HCT116 (cell line): Measurements from ENCODE around the gene USP15.

DNA sequence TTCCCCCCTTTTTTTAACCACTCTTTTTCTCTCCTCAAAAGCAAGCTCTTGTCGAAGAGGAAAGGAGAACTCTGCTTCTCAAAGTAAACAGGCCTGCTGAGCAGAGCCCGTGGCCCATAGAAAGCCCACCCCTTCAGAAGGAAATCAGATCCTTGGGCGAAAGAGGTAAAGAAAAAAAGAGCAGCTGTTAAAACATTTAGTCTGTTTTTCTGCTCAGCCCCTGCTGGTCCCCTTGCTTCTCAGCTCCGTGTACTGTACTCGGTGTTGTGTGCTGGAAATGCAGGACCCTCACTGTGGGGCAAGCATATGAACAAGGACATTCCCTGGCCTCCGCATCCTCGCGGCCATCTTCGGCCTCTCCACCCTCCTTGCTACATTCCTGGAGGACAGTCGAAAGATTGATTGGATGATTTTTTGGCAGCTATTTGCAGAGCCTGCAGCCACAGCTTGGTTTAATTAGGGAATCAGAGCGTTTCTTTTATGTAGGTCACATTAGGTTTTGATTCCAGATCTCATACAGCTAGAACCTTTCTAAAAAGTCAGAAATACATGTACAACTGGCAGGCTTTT lies 164.6 kb upstream of the LRIG3 start:
- RRBS = no CpG with 5 or more reads among the region's 11 CpGs

DNA sequence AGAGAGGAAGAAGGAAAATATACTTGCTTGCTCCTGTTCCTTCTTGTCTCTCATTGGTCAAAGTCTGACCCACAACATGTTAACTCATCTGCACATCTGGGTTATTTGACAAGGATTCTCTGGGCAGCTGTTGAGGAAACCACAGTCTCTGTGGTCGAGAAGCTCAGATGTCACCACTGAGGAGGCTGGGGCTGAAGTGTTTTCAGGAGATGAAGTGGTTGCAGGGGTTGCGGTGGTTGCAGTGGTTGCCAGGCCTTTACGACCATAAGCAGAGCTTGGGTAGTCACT lies 265.0 kb upstream of the LRIG3 start:
- RRBS = no CpG with 5 or more reads among the region's 3 CpGs

DNA sequence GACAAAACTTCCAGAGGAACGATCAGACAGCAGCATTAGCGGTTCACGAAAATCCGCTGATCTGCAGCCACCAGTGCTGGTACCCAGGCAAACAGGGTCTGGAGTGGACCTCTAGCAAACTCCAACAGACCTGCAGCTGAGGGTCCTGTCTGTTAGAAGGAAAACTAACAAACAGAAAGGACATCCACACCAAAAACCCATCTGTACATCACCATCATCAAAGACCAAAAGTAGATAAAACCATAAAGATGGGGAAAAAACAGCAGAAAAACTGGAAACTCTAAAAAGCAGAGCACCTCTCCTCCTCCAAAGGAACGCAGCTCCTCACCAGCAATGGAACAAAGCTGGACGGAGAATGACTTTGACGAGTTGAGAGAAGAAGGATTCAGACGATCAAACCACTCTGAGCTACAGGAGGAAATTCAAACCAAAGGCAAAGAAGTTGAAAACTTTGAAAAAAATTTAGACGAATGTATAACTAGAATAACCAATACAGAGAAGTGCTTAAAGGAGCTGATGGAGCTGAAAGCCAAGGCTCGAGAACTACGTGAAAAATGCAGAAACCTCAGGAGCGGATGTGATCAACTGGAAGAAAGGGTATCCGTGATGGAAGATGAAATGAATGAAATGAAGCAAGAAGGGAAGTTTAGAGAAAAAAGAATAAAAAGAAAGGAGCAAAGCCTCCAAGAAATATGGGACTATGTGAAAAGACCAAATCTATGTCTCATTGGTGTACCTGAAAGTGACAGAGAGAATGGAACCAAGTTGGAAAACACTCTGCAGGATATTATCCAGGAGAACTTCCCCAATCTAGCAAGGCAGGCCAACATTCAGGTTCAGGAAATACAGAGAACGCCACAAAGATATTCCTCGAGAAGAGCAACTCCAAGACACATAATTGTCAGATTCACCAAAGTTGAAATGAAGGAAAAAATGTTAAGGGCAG lies 156.3 kb downstream of the SLC16A7 start:
- RRBS = no CpG with 5 or more reads among the region's 15 CpGs

GRCh38 chr12:62098109-62098579 lies 94.4 kb downstream of the TAFA2 start:
- RRBS = no CpG with 5 or more reads among the region's 4 CpGs

DNA sequence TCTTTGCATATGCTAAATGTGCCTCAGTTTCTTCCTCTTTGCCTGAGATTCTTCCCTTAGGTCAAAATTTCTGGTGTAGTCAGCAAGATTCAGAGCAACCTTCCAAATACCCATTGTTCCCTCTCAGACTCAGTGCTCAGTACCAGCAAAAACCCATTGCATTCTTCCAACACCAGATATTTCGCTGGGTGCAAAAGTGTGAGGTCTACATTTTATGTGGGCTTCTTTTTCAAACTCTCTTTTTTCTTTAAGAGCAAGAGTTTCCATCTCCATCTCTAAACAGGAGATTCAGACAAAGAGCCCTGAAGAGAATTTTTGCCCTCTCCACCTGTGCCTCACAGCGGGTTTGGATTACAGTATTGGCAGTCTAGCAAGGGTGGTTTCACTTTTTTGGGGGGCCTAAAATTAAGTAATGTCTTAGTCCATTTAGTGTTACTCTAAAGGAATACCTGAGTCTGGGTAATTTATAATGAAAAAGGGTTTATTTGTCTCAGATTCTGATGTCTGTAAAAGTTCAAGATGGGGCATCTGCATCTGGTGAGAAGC lies 10.6 kb upstream of the USP15 start:
- RRBS = no CpG with 5 or more reads among the region's 2 CpGs

DNA sequence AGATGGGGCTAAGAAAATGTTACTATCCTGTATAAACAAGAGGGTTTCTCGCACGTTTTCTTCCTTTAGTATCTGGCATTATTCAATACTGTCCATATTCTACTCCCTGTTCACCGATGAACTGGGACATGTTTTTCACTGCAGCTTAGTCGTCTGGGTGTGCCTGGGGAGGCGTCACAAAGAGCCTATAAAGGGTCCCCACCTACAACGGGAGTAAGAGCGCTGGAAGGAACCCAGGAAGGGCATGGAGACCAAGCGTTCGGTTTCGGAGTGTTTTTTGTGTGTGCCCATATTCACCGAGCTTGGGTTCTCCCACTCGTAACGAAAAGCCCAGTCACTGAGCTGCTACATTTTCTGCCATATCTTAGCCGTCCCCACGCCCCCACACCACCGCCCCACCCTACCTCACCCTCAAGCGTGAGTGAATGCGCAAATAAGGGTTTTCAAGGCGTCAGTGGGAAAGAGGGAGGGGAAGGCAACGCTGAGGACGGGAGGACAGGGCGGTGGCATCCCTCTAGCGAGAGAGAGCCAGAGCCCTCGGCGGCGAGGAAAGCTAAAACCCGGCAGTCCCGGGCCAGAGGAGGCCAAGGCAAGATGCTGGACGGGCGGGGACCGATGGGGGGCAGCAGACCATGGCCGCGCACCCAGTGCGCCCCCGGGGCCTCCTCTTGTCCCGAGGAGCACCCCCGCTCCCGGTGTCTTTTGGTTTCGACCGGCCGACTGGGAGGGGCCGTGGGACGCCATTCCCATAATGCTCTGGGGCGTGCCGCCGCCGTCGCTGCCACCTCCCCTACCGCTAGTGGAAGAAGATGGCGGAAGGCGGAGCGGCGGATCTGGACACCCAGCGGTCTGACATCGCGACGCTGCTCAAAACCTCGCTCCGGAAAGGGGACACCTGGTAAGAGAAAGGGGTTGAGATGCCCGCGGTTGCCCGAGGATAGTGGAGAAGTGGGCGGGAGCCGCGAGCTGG lies at the start of gene USP15:
USP15 (plus strand) TSS at position 799 of the 970 bp plus-strand sequence.
- RRBS = 6% methylated on average over 9 of the region's 65 CpGs

DNA sequence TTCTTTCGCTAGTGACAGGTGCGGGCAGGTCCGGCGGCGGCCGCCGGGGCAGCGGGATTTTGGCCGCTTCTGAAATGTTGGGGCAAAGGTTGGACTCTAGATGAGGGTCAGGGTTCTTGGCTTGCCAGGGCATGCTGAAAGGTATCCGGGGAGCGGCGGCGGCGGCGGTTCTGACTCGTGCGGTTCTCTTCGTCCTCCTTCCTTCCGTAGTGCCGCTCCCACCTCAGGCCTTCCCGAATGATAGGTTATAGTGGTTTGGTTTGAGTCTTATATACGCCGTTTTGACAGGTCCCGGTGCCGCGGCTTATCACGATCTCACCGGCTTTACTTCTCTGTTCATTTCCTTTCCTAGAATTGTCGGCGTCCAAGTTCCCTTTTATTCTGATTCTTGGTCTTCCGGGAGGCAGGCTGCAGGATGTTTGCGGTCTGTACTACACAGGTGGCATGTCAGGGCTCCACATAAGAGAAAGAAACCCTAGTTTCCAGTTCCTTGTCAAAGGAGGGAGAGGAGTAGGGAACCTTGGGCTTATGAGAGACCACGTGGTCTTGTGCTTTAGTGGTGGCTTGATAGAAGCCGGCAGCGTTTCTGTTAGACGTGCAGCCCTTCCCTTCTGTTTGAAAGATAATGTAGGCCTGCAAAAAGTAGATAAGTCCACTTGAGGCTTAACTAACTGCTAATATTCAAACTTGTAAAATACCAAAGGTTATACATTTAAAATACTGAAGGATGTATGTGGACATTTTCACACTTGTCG lies 549 bp downstream of the USP15 start:
- RRBS = 2% methylated on average over 5 of the region's 37 CpGs

- RRBS = no CpG with 5 or more reads among the region's 4 CpGs
Observed at GRCh38 chr12:62345532-62345923, 85.3 kb downstream of the USP15 start.

DNA sequence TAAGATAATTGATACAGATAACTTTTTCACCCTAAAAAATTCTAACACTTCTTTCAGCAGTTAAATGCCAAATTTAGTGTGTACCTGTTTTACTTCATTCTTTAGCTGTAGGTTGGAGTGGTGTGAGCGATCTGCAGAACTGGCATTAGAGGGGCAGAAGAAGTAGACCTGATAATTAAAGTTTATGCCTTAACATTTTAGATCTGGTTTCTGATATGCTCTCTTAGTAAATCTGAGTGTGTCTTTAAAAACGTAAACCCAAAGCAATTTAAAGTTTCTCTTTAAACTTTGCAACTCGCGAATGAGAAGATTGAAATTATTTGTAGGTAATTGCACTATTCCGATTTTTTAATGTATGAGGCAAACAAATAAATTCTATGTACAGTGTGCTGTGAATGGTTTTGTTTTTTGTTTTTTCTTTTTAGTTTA lies 137.4 kb downstream of the MON2 start:
- RRBS = no CpG with 5 or more reads among the region's 5 CpGs

- RRBS = 98% methylated on average over 7 of the region's 60 CpGs
Observed at GRCh38 chr12:62631233-62632417, 165.0 kb downstream of the MON2 start.

GRCh38 chr12:62632418-62633223 lies 166.0 kb downstream of the MON2 start:
- RRBS = no CpG with 5 or more reads among the region's 23 CpGs

DNA sequence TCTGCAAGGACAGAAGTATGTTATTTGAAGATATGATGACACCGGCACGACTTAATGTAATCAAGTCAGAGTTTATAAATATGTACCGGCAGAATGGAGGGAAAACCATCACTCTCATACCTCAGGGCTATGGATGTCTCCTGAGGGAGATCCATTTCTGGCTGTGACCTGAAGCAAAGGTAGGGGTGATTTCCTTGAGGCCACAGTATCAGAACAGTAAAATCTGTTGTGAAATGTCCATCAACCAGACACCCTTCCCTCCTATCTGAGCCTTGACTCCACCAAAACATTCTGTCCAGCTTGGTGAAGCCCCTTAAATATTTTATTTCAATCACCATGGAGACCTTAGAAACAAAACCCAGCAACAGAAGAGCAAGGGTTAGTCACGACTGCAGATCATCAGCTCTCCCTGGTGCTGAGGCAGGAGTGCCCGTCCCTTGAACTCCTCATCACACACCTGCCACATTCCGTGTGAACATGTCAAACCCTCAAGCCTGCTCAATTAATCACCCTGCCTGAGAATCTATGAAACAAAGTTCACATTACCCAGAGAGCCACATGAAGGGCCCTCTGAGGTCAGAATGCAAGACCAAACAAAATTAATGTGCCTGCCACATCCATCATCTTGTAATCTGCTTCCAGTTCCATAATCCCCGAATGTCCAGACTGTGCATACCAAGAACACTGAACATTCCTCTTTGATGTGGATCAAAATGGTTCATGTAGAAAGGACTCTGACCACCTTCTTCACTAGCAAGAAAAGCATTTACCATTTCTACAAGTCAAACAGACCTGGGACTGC lies 203.0 kb downstream of the PPM1H start:
- RRBS = 100% methylated on average over 2 of the region's 7 CpGs

DNA sequence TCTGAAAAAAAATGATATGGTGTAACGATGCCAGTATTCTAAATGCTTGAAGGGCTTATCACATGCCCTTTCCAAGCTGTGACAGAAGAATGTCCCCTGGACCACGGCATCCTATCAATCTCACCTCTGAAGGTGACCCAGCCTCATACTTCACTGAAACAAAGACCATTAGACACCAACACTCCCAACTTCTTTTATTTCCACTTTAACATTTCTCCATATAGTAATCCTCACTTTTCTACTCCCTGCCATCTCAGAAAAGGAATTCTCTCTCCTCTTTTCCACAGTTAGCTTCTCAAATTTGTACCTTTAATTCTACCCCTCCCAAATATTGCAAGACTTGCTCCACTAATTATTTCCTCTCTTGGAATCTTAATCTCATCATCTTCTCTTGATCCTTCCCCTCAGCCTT lies 883 bp downstream of the DPY19L2 start:
- RRBS = no CpG with 5 or more reads among the region's 2 CpGs

- RRBS = no CpG with 5 or more reads among the region's 6 CpGs
Observed at GRCh38 chr12:63899026-63899832, 54.7 kb downstream of the SRGAP1 start.

GRCh38 chr12:63955648-63956356 lies 111.3 kb downstream of the SRGAP1 start:
- RRBS = no CpG with 5 or more reads among the region's 8 CpGs

DNA sequence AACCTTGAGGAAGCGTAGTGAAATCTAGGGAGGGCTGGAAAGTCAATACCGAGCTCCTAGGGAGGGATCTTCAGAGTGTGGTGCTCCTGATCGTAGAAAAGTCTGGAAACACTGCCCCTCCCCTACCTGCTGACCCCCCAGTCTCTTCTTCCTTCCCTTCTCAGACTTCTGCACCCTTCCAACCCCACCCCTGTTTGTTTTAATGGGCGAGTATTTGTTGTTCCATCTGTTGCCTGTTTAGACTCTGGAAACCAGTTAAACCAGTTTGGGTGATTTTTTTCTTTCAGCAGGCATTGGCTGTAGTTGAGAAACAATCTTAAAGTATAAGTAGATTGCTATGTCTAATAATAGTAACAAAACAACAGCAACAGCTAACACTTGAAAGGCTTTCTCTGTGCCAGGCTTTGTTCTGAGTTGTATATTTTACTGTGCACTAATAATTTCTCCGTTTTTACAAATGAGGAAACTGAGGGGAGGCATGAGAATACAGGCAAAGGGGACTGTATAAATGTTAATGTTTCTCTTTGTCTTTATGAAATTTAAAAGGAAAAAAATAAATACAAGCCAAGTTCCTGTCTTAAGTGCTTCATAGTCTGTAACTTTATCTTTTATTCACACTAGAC lies 141.4 kb downstream of the KICS2 start:
- RRBS = no CpG with 5 or more reads among the region's 5 CpGs

- RRBS = no CpG with 5 or more reads among the region's 11 CpGs
Observed at GRCh38 chr12:64088360-64089165, 133.5 kb downstream of the KICS2 start.

DNA sequence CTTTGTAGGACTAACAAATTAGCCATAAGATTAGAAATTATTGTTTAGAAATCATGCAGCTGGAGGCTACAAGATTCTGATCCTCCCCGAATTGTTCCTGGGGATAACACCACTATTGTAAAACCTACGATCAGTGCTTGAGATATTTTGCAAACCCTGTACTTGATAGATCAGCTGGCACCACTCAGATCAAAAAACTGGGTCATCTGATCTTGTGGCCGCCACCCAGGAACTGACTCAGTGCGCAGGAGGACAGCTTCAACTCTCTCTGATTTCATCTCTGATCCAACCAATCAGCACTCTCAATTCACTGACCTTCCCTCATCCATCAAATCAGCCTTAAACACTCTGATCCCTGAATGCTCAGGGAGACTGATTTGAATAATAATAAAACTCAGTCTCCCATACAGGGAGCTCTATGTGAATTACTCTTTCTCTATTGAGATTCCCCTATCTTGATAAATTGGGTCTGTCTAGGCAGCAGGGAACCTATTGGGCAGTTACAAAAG lies 4.2 kb upstream of the XPOT start:
- RRBS = no CpG with 5 or more reads among the region's 4 CpGs

- RRBS = no CpG with 5 or more reads among the region's 5 CpGs
Observed at GRCh38 chr12:64459034-64459970, 7.4 kb downstream of the TBK1 start.